ENCODE measurements around the genes UBC, TMEM132D, FZD10 and RIMBP2.

GRCh38 chr12:124367355-124367779, 72.5 kb downstream of the RFLNA start:
- PRO-cap = no peak
- RAMPAGE, long total RNA = no peak

DNA sequence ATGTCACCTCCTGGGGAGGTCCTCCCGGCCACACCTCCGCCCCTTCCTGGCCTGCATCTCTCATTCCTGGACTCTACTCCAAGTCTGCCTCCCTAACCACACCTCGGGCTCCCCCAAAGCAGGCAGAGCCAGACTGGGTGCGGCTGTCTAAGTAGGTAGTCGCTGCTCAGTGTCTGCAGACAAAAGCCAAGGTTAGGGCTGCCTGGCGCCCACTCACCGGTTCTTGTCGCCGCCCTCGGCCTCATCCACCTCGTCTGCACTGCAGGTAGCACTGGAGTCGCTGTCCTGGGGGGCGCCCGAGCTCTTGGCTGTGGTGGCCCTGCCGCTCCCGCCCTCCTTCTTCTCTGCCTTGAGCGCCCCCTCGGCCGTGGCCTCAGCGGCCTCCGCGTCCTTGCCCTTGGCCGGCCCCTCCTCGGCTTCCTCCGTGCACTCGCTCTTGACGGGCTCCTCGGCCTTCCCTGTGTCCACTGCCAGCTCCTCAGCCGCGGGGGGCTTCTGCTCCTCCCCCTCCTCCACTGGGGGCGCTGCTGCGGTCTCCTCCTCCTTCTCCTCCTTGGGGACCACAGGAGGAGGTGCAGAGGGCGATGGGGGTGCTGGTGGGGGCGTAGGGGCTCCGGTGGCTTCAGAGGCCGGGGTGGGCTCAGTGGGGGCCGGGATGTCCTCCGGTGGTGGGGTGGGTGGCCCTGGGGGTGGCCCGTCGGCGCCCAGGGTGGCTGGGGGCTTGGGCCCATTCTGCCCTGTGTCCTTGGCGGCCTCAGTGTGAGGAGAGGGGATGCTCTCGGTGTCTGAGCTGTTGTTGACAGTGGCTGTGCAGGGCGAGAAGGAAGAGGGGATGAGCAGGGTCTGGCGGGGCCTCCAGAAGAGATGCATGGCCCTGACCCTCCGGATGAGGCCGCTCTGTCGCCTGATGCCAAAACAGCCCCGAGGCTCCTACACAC, 77.2 kb downstream of the RFLNA start:
- PRO-cap = no peak
- RAMPAGE, long total RNA = no peak

GRCh38 chr12:124451534-124452167, 115.8 kb downstream of the NCOR2 start:
- PRO-cap = no peak
- RAMPAGE, long total RNA = no peak

DNA sequence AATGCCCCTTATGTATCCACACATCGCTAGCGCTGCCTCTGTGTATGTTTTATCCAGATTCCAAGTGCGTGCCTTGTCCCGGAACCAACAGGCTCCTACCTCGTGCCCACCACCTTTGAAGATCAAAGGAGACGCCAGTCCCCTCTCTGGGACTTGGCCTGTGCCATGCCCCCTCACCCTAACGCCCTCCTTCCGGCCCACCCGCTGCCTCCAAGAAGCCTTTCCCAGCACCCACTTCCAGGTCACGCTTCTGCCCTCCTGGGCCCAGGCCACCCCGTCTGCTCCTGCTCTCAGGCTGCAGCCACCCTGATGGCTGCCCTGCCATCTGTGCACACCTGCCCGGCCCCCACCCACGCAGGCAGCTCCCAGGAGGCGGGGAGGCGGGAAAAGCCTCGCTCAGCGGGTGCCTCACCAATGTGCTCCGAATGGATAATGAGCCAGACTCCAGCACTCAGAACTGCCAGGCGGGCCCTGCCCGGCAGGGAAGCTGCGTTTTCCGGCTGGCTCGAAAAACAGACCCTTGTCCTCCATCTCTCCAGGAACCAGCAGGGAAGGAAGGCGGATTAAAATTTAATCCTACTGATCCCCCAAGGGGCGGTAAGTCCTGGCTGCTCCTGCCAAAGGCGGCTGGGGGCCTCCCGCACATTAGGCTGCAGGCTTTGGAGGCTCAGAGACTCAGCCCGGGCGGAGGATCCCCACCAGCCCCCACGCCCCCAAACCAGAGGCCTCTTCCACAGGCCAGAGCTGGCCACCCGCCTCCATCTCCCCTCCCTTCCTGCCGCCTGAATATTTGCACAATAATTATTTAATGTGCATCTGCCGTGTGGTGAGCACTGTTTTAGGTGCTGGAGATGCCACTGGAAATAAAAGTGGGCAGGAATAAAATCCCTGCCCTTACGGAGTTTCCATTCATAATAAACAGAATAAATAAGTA, 104.0 kb downstream of the NCOR2 start:
- PRO-cap = no peak
- RAMPAGE, long total RNA = no peak

DNA sequence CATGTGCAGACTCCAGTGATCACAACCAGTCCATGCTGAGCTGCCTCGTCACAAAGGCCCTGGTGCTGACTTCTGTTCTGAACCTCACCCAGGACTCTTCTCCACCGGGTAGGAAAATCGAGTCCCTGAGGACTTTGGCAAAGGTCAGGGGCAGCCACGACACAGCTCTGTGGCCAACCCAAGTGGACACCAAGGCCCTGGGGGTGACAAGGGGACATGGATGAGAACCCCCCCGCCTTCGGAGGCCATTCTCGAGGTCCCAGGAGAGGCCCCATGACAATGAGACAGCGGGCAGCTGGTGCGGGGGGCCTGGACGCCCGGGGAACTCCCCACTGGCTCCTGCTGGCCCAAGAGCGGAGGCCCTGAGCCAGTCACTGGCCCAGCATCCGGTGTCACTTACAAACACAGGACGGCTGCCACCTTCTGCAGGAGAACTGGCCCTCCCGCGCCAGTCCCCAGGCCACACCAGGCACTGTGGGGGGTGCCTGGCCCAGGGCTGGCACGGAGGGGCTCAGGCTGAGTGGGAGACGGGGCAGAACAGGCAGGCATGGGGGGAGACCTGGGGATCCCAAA, 51.5 kb downstream of the NCOR2 start:
- PRO-cap = no peak
- RAMPAGE, long total RNA = no peak

DNA sequence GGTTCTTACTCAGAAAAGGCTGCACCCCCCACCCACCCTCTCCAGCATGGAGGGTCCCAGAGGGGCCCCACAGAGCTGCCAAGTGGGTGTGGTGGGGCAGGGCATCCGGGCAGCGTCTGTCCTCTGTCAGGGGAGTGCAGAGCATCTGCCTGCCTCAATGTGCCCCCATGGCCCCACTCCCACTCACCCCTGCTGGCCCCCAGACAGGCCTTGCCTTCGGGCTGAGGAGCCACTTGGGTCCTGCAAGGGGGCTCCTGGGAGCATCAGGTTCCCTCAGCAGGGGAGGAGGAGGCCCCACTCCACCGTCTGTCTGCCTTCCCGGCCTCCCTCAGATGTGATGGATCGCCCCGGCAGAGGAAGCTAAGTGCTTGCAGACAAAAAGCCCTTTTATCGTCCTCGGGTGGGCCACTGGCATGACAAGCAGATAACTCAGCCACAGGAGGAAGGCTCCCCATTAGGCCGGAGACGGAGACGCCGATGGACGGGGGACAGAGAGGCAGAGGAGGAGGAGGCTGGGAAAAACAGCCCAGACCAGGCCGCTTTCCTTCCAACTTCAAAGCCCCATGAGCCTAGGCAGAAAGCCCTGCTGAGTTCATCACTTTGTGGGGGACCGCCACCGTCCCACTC, 35.1 kb downstream of the NCOR2 start:
- PRO-cap = no peak
- RAMPAGE, long total RNA = no peak

DNA sequence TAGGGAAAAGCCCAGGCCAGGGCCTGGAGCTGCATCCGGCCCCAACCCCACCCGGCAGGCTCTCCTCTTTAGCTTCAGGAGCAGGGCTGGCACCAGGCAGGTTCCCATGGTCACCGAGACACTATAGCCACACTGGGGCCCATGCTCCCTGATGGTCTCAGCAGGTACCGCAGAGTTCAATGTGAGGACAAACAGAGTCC, 9.5 kb downstream of the NCOR2 start:
- PRO-cap = no peak
- RAMPAGE, long total RNA = no peak

DNA sequence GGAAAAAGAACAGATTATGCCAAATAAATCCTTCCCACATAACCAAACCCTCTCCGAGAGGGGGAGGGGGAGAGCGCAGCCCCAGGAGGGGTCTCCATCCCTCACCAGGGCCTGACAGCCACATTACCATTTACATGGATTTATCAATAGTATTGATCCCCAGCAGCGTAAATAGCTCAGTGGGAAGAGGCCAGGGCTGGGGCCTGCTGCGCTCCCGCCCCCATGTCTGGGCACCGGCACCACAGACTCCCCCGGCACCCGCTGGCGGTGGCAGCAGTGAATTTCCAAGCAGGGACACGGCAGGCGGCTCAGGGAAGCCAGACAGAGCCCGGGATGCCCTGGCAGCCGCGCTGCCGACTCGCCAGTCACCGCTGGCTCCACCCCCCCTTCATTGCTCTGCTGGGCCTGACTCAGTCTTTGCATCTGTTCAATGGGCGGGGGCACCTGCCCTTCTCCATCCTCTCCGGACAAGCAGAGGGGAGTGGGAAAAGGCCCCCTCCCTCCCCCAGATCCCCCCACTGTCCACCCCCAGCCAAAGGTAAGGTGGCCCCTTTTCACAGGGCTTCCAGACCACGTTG, 2.3 kb downstream of the NCOR2 start:
- PRO-cap = no peak
- RAMPAGE, long total RNA = no peak

GRCh38 chr12:124673744-124674597, 106.6 kb upstream of the NCOR2 start:
- PRO-cap = no peak
- RAMPAGE, long total RNA = no peak

DNA sequence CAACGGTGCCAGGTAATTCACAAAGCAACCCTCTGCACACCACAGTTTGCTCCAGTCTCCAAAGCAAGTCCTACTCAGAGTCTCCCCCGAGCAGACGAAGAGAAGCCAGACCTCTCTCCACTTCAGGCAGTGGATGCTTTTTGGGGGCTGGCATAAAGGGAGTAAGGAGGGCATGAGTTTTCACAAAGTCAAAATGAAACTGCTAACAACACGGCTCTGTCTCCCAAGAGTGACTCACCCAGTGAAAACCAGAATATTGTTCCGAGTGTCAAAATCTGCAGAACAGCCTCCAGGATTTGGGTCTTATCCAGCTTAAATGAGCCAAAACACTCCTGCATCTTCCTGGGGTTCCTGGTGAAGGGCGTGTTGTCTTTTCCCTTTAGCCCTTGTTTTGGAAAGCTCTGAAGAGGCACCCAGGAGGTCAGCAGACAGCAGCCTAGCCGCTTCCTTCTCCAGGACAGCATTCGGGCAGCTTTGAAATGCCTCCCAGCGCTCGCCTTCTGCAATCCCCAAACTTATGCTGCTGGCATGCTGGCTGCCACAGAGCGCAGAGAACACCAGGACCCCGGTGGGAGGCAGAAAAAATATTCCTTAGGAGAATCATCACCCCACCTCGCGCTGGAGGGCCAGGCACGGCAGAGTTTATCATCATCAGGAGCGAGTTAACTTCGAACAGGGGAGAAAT, 117.6 kb upstream of the NCOR2 start:
- PRO-cap = no peak
- RAMPAGE, long total RNA = no peak

DNA sequence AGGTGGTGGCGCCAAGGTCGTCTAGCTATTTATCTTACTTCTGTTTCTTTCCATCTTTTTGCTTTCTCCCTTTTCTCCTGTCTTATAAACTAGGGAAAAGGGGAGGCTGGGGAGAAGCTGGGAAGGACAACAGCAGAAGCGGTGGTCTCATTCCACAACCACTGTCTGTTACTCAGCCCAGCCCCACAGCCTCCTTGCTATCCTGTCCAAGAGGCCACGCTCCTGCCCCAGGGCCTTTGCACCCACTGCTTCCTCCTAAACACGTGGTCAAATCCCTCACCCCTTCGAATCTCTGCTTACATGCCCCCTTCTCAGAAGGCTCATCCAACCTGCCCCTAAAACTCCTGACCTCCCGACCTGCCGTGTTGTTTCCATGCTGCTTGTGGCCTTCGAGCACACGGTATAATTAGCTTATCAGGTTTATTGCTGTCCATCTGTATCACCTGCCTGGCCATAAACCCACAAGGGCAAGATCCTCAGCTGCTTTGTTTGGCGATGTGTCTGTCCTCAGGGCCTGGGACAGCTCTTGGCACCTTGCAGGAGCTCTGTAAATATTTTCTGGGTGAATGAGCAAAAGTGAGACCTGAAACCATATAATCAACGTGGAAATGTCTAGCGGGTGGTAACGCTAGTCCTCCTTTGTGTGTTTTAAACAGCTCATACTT, 36.1 kb downstream of the SCARB1 start:
- PRO-cap = no peak
- RAMPAGE, long total RNA = no peak

- PRO-cap = unidirectional peak, minus-strand start at chr12:124914650
- RAMPAGE, long total RNA = start-site peak on the minus strand at chr12:124914600-124914654, 380 and 113 reads in 2 replicates
These were observed at the start of gene UBC for GRCh38 chr12:124913869-124914722. TSS of gene UBC (minus strand) at chr12:124914650.

DNA sequence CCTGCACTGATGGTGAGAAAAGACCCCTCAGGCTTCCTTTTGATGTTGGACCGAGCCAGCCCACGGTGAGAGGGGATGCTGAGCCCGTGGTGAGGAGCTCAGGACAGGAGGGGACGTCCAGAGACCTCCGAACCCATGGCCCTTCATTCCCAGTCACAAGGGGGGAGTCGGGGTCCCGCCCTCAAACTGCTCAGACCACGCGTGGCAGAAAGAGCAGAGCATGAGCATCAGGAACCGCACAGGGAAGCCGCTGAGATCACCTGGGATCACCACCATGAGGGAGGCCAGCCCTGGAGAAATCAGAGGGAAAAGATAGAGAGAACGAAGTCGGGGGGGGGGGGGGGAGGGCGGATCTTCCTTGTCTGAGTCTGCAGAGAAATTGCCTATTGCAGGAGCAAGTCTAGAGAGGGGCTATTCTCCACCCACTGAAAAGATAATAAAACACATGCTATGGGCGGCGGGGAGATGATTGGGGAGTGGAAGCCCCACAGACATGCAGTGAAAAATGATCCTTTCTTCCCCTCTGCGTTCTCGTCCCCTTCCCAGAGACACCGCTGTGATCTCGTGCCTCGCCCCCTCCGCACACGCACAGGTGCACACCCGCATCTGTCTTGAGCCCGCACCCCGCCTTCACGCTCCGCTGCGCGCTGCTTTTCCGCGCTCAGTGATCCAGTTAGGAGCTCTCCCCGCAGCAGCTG, 850 bp upstream of the TMEM132C start:
- PRO-cap = no peak
- RAMPAGE, long total RNA = no peak

- PRO-cap = no peak
- RAMPAGE, long total RNA = no peak
These were observed 219.9 kb downstream of the SLC15A4 start for GRCh38 chr12:128603811-128604302.

DNA sequence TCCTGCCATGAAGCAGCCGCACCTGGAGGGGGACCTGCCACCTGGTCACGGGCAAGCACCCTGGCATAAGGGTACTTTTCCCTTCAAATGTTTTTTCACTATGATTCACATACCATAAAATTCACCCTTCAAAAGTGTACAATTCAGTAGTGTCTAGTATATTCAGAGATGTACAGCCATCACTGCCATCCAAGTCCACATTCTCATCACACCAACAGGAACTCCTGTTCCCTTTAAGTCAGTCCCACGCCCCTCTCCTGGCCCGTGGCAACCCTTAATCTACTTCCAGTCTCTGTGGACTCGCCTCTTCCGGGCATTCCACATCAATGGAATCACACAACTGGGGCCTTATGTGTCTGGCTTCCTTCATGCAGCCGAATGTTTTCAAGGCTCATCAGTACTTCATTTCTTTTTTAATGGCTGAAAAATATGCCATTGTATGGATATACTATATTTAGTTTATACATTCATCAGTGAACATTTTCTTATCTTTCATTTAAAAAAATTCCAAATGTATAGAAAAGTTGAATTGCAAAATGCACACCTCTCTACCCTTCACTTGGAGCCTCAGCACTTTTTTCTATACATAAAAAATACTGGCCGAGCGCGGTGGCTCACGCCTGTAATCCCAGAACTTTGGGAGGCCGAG, 5.1 kb downstream of the SLC15A4 start:
- PRO-cap = no peak
- RAMPAGE, long total RNA = no peak

DNA sequence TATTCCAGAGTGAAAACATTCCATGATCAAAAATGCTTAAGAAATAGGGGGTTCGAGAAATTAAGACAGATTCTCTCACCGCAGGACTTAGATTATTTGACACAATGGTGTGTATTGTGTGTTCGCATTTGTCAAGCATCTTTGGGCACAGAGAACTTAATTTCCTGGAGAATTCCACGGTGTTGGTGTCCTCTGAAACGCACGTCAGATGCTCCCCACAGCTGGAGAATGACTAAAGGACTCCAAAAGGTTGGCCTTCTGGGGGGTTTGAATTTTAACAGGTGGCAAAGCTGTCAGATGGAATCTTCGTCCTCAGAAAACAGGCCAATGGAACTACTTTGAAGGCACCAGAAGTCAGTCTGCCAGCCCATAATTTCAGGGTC, 82.7 kb downstream of the TMEM132D start:
- PRO-cap = no peak
- RAMPAGE, long total RNA = no peak

DNA sequence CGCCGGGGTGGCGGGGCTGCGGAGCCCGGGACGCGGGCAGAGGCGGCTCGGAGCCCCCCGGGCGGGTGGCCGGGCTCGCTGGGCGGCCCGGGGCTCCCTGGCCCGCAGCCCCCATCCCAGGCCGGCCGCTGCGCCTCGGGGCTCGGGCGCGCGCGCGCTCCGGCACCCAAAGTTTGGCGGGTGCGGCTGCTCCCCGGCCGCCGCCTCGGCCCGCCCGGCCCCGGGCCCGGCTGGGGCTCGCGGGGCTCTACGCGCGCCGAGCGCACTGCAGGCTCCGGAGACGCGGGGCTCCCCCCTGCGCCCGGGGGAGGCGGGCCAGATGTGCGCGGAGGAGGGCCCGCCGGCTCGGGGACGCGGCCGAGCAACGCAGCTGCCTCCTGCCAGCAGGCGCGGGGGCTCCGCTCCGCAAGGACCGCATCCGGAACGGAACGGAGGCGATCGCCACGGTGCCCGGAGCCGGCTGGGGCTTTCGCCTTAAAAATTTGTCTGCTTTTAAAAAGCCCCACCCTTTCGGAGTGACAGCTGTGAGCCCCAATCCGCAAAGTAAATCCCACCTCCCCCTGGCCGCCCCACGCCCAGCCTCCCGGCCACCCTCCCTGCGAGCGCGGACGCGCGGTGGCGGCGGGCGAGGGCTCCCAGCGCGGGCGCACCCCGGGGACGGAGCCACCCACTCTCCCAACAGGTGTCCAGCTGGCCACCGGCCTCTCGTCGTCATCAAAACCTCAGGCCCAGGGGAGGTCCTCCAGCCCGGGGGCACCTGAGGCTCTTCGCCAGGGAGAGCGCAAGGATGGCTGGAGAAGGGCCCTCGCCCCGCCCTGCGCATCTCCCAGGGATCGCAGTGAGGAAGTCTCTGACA, at the start of gene TMEM132D:
TSS of gene TMEM132D (minus strand) at position 267 of the 856 bp plus-strand sequence.
- PRO-cap = no peak
- RAMPAGE, long total RNA = no peak

DNA sequence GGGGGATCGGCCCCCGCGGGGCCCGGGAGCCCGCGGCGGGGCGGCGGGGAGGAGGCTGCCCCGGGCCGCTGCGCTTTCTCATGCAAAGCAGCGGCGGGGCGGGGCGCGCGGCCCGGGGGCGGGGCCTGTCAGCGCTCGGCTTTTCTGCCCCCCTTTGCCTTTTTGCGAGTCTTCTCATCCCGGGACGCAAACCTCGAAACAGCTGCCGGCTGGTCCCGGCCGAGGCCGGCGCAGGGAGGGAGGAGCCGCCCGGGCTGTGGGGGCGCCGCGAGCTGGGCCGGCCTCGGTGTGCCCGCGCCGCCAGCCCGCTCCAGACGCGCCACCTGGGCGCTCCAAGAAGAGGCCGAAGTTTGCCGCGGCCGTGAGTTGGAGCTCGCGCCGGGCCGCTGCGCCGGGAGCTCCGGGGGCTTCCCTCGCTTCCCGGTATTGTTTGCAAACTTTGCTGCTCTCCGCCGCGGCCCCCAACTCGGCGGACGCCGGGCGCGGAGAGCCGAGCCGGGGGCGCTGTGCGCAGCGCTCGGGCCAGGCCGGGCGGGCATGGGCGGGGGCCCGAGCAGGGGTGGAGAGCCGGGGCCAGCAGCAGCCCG, at the start of gene FZD10:
TSS of gene FZD10 (plus strand) at position 171 of the 587 bp plus-strand sequence.
- PRO-cap = no peak
- RAMPAGE, long total RNA = no peak

DNA sequence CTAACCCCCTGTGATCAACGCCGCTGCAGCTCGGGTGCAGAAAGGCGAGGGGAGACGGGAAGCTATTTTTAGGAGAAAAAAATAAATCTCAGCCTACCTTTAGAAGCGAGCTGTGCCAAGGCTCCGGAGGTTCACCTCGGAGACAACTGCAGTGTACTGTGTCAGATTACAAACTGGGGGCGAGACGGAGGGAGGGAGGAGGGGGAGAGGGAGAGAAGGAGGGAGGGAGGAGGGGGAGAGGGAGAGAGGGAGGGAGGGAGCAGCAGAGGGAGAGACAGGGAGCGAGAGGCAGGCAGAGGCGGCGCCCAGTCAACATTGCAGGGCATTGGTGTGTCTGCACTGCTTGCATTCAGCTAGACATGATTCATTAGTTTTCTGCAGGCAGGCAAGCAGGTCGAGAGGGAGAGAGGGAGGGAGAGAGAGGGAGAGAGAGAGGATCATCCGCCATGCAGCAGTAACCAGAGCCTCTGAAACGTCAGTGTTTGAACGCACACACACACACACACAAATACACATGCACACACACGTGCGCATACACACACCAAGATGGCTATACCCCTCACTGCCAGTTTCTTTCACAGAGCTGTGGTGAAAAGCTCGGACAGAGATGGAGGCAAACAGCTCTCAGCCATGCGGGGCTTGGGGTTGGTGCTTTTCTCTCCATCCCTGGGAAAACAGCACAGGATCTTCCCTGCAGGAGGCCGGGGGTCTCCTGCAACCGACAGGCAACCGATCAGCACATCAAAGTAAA, at the start of gene RIMBP2:
TSS of gene RIMBP2 (minus strand) at position 175 of the 751 bp plus-strand sequence.
- PRO-cap = no peak
- RAMPAGE, long total RNA = no peak

DNA sequence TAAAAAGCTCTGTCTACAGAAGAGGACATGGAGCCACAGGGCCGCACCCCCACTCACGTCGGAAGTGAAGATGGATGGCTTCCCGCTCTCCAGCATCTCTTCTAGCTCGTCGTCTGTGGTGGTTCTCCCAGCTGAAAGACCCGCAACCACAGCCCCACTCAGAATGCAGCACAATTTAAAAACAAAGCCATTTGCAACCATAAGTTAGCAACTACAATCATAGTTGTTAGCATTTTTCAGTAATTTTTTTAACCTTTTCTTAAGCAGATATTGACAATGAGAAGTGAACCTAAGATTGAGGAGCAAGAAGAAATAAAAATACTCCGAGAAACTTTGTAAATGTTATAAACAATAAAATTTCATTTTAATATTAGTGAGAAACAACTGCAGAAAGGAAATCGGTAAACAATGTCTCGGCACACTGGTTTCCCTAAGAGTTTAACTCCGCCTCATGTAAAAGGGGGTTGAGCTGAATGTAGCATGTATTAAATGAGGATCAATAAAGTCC, 37.6 kb downstream of the STX2 start:
- PRO-cap = no peak
- RAMPAGE, long total RNA = no peak